Bronchial epithelial cell (primary cell): ENCODE results near the genes DNAJC30, STX1A and CLIP2.

DNA sequence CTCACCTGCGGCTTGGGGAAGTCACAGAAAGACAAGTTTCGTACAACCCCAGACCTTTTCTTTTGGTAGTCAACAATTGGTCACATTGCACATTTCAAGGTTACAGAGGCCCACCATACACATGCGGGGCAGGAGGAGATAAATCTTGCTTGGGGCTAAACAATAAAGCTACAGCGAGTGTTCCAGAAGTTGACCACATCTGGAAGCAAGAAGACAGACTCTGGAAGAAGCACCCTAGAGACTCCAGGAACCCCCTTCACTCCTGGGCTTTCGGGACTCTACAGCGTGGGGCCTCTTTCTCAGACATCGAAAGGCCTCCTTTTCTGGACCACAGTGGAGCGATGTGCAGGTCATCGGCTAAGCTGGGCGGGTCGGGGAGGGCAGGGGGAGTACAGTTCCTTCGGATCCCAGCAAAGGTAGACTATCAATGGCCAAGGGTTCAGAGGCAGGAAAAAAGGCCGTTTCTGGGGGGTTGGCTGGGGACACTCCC lies 973 bp downstream of the DNAJC30 start:
- RRBS, 2 experiments, result no CpG with 5 or more reads among the region's 13 CpGs

DNA sequence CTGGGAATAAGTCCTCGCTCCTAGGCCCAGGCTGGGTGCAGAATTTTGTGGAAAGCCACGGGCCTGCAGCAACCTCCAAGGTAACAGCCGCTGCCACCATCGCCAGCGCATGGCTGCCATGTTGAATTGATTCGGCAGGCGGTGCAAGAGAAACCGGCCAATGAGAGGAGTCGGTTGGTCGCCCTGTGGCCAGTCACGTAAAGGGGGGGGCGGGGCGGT lies at the start of gene DNAJC30:
DNAJC30 (minus strand) TSS at position 150 of the 219 bp plus-strand sequence.
- RRBS, 2 experiments, result 0% methylated on average over 3 of the region's 13 CpGs; no CpG with 5 or more reads in 1 of the 2 experiments

- RRBS, 2 experiments, result no CpG with 5 or more reads among the region's 15 CpGs
Measured at GRCh38 chr7:73716745-73717786, 2.4 kb downstream of the STX1A start.

- RRBS, 2 experiments, result no CpG with 5 or more reads among the region's 10 CpGs
Measured at GRCh38 chr7:73717984-73718427, 1.5 kb downstream of the STX1A start.

- RRBS, 2 experiments, result under 1 to 1% methylated on average over 41 to 43 of the region's 65 CpGs
Measured at GRCh38 chr7:73719416-73719922, at the start of gene STX1A. STX1A (minus strand) TSS chr7:73719669.

DNA sequence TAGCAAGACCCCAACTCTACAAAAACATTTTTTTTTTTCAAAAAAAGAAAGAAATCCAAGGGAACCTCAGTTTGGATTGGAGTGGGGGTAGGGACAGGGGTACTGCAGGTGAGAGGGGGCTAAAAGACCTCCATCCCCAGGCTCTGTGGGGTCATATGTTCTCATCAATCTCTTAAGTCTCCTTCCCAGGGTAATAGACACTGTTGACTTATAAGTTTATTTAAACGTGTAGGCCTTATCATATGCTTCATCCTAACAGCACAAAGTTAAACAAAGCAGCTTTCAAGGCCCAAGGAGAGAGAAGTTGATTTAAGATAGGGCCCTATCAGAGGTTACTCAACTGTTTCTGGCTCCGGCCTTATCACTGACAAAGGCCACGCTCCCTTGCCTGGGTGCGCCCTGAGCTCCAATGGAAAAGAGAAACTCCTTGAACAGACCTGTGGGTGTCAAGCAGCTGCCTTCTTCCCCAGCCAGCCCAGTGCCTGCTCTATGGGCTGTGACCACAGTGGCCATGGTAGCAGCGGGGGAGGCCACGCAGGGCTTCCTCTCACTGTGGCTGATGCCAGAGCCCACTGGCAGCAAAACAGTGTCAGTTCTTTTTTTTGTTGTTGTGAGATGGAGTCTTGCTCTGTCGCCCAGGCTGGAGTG lies 23.5 kb upstream of the CLDN3 start:
- RRBS, 2 experiments, result no CpG with 5 or more reads among the region's 7 CpGs

GRCh38 chr7:73829233-73829839 lies 1.5 kb upstream of the CLDN4 start:
- RRBS, 2 experiments, result no CpG with 5 or more reads among the region's 10 CpGs

DNA sequence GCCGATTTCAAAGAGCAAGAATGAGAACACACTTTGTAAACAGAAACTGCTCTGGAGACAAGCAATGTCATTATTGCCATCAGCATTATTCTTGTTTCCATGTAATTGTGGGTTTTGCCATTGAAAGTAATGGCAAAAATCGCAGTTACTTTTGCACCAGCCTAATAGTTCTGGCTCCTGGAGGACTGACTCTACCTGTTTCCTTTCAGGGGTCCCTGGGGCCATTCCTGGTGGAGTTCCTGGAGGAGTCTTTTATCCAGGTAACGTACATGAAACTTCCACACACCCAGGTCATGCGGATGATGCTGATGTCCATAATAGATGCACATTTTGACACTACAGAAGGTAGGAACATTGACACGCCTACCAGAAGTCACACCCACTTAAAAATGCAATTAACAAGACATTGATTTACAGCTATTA lies 7.2 kb downstream of the ELN start:
- RRBS, 2 experiments, result no CpG with 5 or more reads among the region's 5 CpGs

- RRBS, 2 experiments, result 10% methylated on average over 3 of the region's 26 CpGs; no CpG with 5 or more reads in 1 of the 2 experiments
Measured at GRCh38 chr7:74093529-74094447, 10.2 kb downstream of the LIMK1 start.

DNA sequence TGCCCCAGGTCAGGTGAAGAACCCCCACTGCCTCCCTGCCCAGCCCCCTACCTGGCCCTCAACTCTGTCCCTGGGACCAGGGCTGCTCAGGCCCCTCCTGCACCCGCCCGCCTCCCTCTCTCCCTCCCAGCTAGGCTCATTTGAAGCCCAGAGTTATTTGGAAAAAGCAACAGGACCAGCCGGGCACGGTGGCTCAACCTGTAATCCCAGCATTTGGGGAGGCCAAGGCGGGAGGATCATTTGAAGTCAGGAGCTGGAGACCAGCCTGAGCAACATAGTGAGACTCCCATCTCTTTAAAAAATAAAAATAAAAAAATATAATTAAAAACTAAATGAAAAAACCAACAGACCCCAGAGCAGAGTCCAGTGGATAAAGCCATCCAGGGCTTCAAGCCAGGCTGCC lies 685 bp downstream of the LAT2 start:
- RRBS, 2 experiments, result no CpG with 5 or more reads among the region's 5 CpGs

DNA sequence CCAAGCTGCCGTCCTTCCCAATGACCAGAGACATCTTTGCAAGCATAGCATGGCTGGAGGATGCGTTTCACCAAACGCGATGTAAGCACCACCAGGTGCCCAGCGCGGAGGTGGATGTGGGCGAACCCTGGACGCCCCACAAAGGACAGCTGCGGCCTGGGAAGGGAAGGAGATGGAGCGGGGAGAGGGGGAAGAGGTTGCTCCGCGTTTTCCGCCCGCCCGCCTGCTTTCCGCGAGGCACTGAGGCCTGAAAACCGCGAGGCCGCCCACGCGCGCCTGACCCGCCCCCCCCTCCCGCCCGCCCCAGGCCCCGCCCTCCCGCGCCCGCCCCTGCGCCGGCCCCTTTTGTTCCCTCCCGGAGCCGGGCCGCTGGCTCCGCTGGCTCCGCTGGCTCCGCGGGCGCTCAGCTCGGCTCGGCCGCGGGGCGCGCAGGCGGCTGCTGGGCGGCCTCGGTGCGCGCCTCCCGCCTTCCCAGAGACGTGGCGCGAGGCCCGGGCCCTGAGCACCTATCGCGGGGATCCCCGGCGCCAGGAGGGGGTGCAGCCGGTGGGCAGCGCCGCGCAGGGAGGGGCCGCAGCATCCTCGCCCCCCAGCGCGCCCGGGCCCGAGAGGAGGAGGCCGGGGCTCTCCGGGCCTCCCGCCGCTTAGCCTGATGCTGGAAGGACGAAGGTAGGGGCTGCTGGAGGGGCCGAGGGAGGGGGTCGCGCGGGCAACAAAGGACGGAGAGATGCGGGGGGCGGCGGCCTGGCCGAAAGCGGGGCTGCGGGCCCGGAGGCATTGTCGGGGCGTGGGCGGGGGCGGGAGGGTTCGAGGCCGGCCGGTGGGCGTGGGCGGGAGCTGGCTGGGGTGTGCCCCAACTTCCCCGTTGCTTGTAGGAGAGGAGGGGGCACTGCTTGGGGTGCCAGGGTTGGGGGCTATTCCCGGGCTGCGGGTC lies at the start of gene CLIP2:
CLIP2 (plus strand) TSS at position 342 of the 934 bp plus-strand sequence.
- RRBS, 2 experiments, result 1 to 2% methylated on average over 15 to 20 of the region's 99 CpGs

DNA sequence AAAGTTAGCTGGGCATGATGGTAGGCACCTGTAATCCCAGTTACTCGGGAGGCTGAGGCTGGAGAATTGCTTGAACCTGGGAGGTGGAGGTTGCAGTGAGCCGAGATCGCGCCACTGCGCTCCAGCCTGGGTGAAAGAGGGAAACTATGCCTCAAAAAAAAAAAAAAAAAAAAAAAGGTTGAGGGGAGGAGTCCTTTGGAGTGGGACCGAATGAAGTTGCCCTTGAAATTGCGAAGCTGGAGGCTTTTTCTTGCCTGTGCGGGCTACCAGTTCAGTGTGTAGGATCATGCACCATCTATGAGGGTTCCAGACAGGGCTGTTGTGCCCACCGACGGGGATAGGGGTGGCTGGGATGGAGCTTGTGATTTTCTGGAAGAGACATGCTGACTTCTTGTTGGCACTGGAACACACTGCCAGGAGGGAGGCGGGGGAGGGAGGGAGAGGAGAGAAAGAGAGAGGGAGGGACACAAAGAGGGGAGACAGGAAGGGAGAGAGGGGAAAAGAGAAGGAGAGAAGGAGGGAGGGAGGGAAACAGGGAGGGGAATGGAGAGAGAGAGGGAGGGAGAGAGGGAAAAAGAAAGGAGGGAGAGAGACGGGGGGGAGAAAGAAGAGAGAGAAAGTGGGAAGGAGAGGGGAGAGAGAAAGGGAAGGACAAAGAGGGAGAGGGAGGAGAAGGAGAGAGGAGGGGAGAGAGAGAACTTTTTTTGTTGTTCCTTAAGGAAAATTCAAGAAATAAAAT lies 82.1 kb downstream of the CLIP2 start:
- RRBS, 2 experiments, result no CpG with 5 or more reads among the region's 12 CpGs

- RRBS, 2 experiments, result no CpG with 5 or more reads among the region's 9 CpGs
Measured at GRCh38 chr7:74374072-74374419, 79.7 kb upstream of the GTF2IRD1 start.

GRCh38 chr7:74404864-74405731 lies 48.6 kb upstream of the GTF2IRD1 start:
- RRBS, 2 experiments, result 38 to 57% methylated on average over 4 of the region's 32 CpGs

- RRBS, 2 experiments, result no CpG with 5 or more reads among the region's 16 CpGs
Measured at GRCh38 chr7:74452421-74452915, 1.2 kb upstream of the GTF2IRD1 start.

DNA sequence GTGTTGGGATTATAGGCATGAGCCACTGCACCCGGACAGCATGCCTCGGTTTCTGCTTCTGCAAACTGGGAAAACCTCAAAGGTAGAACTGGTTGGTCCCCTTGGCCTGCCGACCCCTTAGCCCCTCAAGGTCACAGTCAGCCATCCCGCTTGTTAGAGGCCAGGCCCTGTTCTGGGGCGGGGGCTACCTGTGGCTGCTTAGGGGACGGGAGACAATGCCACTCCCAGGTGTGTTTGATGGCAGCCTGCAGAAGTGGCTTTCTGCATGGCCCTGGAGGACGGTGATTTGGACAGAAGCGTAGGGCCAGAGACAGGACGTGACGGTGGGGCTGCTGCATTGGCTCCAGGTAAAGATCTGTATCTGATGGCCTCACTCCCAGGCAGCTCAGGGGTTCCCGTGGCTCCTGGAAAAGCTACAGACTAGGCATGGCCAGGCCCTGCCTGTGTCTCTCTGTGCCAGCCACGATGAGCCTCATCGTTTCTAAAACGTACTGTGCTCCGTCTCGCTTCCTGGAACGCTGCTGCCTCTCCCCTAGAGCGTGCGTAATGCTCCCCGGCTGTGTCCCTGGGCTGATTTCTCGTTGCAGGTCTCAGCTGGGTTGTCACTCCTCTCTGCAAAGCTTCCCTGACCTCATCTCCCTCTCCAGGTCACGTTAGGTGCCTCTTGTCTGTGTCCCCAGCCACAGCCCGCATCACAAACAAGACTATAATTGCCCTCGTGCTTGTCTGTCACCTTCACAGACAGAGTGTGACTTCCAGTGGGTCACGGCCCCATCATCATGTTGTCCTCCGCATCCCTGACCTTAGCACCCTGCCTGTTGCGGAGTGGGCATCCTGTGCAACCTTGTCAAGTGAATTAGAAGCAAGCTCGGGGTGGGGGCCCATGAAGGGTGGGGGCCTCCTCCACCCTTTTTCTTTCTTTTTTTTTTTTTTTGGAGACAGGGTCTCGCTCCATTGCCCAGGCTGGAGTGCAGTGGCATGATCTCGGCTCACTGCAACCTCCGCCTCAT lies 12.6 kb downstream of the GTF2IRD1 start:
- RRBS, 2 experiments, result no CpG with 5 or more reads among the region's 31 CpGs

- RRBS, 2 experiments, result no CpG with 5 or more reads among the region's 11 CpGs
Measured at GRCh38 chr7:74503100-74503603, 49.4 kb downstream of the GTF2IRD1 start.

GRCh38 chr7:74517712-74518467 lies 64.2 kb downstream of the GTF2IRD1 start:
- RRBS, 2 experiments, result no CpG with 5 or more reads among the region's 19 CpGs

DNA sequence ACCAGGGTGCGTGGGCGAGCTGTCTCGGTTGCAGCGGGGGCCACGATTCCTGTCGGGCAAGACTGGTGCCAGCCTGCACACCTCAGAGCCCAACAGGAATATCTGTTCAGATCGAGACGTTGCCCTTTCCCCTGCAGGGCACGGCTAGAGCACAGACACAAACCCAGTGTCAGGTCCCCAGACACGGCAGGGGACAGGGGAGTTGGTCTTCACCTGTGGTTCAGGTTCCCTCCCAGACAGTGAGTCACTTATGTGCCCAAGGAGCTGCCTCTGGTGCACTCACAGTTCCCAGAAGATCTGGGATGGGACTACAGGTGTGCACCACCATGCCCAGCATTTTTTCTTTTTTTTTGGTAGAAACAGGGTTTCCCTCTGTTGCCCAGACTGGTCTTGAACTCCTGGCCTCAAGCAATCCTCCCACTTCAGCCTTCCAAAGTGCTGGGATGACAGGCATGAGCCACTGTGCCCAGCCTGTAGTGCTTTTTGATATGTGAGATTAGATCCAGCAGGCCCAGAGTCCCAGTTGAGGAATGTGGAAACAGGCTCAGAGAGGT lies 75.4 kb upstream of the GTF2I start:
- RRBS, 2 experiments, result no CpG with 5 or more reads among the region's 10 CpGs

DNA sequence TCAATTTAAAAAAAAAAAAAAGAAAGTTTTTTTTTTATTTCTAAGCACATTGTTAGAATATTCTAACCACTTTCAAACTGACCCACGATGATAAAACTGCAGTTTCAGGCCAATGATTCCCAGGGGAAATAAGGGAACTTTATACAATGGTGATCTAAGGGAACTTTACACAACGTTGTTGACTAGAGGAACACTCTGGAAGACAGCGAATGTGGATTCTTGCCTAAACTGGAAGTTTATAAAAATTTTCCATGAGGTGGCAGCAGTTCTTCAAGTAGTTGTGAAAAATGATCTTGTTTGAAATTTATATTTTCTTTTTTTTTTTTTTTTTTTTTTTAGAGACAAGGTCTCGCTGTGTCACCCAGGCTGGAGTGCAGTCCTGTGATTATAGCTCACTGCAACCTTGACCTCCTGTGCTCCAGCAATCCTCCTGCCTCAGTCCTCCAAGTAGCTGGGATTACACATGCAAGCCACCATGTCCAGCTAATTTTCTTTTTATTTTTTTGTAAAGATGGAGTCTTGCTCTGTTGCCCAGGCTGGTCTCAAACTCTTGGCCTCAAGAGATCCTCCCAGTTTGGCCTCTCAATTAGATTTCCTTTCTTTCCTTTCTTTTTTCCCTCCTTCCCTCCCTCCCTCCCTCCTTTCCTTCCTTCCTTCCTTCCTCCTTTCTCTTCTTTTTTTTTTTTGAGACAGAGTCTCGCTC lies 32.0 kb upstream of the GTF2I start:
- RRBS, 2 experiments, result no CpG with 5 or more reads among the region's 5 CpGs